Osteoblast (primary cell): ENCODE measurements around a stretch of chr15.

DNA sequence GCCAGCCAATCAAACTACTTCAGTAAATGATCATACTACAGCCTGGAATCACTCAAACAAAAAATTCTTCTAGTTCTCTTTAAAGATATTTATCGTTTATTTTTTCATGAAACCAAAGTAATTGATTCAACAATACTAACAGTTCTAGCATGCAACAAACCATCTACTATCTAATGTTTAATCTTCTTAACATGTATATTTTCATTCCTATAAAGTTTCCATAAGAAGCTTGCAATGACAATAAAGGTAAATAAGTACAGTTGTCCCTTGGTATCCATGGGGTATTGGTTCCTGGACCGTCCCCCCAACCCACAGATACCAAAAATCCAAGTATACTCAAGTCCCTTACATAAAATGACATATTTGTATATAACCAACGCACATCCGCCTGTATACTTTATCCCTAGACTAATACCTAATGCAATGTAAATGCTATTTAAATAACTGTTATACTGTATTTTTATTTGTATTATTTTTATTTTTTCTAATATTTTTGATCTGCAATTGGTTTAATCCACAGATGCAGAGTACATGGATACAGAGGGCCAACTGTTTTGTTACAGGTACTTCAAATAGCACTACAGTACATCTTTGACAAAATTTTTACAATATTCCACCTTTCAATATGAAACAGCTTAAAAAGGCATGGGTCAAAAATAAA, 9.1 kb upstream of the AQR start:
- CAGE, long polyA plus RNA = no peak
- RRBS = no CpG with 5 or more reads among the region's 4 CpGs

GRCh38 chr15:35061447-35062460, 23.3 kb downstream of the NANOGP8 start:
- CAGE, long polyA plus RNA = no peak
- RRBS = no CpG with 5 or more reads among the region's 12 CpGs

GRCh38 chr15:35080908-35081384, 4.1 kb downstream of the NANOGP8 start:
- CAGE, long polyA plus RNA = no peak
- RRBS = no CpG with 5 or more reads among the region's 12 CpGs

DNA sequence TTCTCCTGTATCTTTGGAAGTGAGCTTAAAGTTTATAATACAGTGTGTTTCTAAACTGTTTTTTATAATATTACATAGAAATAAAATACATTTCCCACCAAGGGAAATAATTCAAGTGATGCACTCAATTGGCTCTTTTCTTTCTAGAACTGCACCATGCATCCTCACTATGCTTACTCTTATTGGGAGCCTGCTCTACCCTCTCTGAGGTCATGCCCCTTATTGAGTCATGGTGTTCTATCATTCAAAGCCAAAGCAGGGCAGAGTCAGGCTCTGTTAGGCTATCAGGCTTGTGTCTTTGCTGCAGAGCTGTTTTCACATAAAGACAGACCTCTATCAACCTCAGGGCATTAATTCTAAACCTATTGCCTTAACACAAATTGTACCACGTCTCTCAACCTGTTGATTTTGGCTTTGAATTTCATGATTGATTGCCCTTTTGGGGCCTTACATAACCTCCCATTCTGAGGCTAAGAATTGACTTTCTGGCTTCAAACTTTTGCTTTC, 221.2 kb upstream of the NANOGP8 start:
- CAGE, long polyA plus RNA = no peak
- RRBS = no CpG with 5 or more reads among the region's 1 CpG

- CAGE, long polyA plus RNA = no peak
- RRBS = no CpG with 5 or more reads among the region's 5 CpGs
These were observed 151.3 kb upstream of the CDIN1 start for GRCh38 chr15:36427951-36428753.

GRCh38 chr15:36647310-36647787, 67.9 kb downstream of the CDIN1 start:
- CAGE, long polyA plus RNA = no peak
- RRBS = no CpG with 5 or more reads among the region's 2 CpGs

- CAGE, long polyA plus RNA = no peak
These were observed 99.0 kb downstream of the MEIS2 start for GRCh38 chr15:37001257-37001800.

- CAGE, long polyA plus RNA = no peak
- RRBS = 40% methylated on average over 5 of the region's 36 CpGs
These were observed 3.2 kb downstream of the MEIS2 start for GRCh38 chr15:37096837-37097860.

GRCh38 chr15:37104043-37104784, 3.9 kb upstream of the MEIS2 start:
- CAGE, long polyA plus RNA = no peak
- RRBS = no CpG with 5 or more reads among the region's 14 CpGs

- CAGE, long polyA plus RNA = no peak
- RRBS = no CpG with 5 or more reads among the region's 49 CpGs
These were observed 6.6 kb upstream of the MEIS2 start for GRCh38 chr15:37106575-37107763.

GRCh38 chr15:38004470-38004861, 70.0 kb downstream of the TMCO5A start:
- CAGE, long polyA plus RNA = no peak
- RRBS = no CpG with 5 or more reads among the region's 3 CpGs

GRCh38 chr15:38073477-38073959, 139.1 kb downstream of the TMCO5A start:
- CAGE, long polyA plus RNA = no peak
- RRBS = no CpG with 5 or more reads among the region's 7 CpGs

DNA sequence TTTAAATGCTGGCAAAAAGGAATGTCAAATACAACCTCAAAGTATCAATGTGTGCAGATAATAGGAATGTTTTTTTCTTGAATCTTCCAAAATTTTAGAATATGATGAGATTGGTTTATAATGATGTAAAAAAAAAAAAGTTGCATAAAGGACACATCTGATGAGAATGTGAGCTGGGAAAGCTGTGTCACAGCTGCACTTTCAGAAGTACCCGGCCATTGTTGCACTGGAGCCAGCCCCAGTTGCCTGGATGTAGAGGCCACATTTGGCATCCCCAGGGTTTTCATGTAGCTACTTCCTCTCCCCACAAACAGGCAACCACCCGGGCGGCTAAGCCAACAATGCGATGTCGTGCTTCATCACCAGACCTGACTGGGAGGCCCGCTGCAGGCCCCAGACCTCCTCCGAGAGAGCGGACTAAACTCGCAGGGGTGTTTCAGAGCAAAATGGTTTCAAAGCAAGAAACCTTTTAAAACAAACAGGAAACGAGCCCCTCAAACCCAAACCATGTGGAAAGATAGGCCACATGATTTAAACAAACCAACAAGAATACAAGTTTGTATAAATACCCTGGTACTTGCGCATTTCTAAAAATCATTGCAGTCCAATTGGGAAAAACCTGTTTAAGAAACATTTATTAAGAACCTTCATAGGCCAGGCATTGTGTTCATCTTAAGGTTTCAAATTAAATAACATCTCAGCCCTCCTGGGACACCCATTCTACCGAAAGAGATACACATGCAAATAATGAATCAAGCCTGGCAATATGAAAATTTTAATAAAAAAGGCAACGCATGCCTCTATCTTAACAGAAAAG, 142.4 kb downstream of the TMCO5A start:
- CAGE, long polyA plus RNA = no peak
- RRBS = 14% methylated on average over 2 of the region's 13 CpGs

DNA sequence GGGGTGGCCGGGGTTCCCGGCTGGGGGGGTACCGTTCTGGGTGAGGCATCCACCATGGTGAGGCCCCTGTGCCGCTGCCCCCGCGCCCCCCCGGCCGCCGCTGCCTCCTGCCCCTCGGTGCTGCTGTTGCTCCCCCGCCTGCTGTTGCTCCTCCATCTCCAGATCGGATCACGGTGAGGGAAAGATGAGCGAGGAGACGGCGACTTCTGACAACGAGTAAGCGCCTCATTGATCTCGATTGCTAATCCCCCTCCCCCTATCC, 297 bp downstream of the SPRED1 start:
- CAGE, long polyA plus RNA = no peak
- RRBS = 3% methylated on average over 7 of the region's 19 CpGs

DNA sequence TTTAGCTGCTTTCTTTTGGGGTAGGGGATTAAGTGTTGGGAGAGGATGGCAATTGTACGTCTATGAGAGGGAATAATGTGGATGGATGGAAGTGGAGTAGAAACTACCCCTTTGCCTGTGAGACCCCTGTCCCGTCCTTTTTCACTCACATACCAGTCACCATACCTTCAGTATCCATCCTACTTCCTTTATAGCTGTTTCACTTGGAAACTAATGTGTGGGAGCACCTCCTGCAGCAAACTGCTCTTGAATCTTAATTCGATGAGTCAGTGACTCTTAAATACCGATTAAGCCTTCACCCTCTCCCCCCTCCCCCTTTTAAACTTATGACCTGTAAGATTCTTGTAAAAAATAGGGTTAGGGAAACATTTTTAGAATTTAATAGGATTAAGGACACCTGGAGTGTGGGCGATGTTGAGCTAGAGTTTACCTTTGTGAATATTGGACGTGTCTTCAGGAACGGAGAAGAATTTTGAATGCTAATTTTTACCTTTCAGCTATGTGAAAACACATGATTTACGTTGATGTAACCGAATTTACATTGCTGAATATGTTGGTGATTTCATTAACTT, 852 bp downstream of the SPRED1 start:
- CAGE, long polyA plus RNA = no peak
- RRBS = no CpG with 5 or more reads among the region's 9 CpGs

- CAGE, long polyA plus RNA = no peak
- RRBS = no CpG with 5 or more reads among the region's 6 CpGs
These were observed 46.6 kb downstream of the SPRED1 start for GRCh38 chr15:38299215-38299680.

DNA sequence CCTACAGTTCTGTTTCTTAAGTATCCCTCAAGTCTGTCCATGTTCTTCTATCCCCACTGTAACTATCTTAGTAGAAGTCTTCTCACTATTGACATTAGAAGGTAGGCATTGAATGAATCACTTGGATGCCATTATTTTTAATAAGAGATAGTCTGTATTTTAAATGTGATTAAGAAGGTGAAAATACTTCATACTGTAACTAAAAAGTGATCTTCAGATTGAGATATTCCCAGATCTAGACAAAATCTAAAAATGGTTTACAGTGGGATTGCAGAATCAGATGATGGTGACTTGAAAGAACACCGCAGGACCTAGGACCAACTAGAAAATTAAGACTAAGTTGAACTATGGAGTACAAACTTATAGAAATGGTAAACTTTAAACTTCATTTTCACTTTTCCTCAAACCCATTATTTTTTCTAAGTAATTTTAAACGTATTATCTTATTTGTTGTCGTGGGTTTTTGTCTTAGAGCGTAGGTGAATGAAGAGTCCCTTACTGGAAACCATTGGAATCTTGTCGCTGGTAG, 94.3 kb upstream of the FAM98B start:
- CAGE, long polyA plus RNA = no peak
- RRBS = no CpG with 5 or more reads among the region's 5 CpGs

- CAGE, long polyA plus RNA = no peak
- RRBS = no CpG with 5 or more reads among the region's 12 CpGs
These were observed 16.9 kb downstream of the RASGRP1 start for GRCh38 chr15:38547659-38548170.

DNA sequence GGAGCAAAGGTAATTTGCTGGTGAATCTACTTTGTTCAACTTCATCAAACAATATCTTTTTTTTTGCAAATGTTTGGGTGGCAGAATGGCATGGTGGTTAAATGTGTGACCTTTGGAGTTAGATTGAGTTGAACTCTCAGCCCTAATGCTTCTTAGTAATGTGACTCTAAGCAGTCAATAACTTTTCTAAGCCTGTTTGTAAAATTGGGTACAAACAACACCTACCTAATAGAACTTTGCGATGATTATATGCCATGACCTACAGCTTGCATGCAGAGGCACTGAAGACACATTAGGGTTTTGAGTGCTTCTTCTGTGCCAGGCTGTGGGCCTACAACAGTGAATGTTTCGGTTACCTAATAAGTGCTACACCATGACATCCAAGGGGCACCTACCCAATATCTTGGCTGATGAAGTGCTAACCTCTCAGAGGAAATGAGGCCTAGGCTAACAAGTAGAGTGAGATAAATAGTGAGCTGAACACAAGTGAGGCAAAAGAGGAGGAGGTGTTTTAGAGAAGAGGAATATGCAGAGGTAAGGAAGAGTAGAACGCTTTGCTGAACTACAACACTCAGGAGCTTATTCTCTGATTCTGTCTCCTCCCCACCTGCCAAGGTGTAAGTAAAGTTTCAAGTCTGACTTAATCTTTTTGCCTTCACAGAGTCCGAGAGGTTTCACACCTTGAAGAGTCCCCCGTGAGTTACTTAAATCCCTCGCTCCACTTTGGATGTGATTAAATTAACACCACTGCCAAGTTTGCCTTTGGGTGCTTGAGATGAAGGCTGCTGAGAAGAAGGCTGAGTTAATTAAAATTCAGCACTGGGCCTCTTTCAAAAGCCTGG, 12.2 kb upstream of the RASGRP1 start:
- CAGE, long polyA plus RNA = no peak
- RRBS = no CpG with 5 or more reads among the region's 6 CpGs

DNA sequence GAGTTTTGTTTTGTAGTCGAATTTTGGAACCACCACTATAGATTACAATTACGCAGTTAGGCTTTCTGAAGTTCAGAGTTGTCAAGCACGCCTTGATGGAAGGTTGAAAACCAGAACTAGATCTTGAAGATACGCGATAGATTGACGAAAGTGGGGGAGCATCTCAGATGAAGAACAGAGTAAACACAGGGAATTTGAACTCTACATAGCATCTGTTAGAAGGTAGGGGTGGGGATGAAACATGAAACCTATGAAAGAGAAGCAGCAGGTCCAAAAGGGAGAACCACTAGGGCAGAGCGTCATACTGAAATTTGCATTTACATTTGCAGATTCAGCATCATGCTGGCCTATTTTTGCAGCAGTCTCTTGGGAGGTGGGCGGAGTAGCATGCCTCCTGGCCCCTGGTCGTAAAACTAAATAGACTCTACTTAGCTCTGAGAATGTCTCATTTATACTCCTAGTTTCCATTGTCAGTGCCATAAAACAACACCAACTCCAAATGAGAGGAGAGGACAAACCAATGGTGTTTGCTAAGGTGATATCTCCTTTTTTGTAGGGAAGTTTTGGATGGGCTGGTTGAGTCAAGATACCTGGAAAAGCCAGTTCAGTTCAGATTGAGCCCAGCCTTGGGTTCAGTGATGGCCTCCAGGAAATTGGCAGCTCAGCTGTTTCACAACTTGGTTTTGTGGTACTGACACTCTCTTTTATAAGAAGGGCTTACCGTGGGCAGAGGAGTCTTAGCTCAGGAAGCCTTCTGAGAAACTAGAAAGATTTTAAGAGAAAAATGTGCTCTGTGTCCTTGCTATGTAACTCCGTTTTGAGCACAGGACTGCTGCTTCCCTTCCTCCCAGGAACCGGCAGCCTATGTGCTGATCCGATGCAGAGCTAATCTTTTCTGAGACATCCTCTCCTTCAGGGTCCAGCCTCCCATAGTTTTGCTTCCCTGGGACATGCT, 46.3 kb upstream of the RASGRP1 start:
- CAGE, long polyA plus RNA = no peak
- RRBS = no CpG with 5 or more reads among the region's 13 CpGs